ENCODE measurements around the genes MRPL54 and MPND.

DNA sequence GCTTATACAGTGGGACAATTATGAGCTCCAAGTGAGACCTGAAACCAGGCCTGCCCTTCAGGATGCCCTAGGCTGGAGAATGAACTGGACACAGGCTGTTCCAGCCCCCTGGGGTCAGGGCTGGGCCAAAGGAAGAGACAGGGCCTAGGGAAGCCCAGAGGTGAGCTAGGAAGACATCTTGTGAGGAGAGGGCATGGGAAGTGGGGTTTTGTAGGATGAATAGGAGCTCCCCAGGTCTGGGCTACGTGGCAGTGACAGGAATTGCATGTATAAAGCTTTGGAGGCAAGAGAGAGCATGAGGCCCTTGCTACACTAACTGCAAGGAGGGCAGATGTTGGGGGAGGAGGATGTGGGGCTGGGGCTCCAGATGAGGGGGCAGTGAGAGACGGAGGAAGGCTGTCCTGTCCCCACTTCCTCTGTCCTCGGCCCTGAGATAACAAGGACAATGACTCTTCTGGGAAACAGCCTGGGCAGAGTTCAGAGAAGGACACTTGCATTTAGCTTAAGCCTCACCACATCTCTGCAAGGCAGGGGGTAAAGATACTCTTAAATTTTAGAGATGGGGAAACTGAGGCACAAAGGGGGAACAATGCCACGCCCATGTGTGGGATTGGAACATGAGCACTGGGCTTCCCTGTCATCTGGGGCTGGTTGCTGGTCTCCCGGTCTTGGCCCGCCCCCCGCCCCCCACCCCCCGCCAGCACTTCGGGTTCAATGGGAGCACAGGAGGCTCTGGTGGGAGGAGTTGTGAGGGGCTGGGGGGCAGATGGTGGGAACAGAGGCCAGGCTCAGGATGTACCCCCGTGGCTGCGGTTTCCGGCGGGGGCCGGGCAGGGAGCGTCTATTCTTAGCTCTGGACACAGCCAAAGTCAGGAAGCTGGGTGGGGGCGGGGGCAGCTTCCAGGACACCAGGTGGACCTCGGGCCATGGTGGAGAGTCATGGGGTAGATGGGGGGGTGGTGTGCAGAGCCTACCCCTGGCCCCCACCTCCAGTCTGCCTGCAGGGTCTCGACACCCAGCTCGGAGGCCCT is 1.7 kb upstream of the TBXA2R start:
- RRBS: no CpG with 5 or more reads among the region's 19 CpGs

- RRBS: no CpG with 5 or more reads among the region's 15 CpGs
These were observed 7.0 kb upstream of the TBXA2R start for GRCh38 chr19:3613664-3614169.

GRCh38 chr19:3618248-3618832 is 8.2 kb downstream of the CACTIN start:
- RRBS: no CpG with 5 or more reads among the region's 29 CpGs

DNA sequence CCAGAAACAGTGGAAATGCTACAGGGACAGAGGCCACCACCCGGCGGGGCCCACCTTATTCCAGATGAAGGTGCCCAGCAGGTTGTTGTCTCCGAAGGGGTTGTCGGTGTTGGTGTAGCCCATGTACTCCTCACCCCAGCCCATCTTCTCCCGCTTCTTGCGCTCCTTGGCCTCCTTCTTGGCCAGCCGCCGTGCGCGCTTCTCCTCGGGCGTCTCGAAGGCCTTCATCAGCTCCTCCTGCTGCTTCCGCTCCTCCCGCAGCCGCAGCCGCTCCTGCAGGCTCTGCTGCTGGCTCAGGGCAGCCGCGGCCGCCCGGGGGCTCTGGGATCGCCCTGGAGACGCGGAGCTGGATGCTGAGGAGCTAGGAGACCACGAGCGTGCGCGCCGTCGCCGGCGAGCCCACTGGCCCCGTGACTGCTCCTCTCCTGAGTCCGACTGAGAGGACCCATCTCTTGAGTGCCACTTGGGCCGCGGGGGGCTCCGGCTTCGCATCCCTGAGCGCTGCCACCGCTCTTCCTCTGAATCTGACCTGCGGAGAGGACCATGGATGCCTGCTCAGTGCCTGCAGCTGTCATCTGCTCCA is 2.9 kb downstream of the CACTIN start:
- RRBS: 95% methylated on average over 12 of the region's 41 CpGs

DNA sequence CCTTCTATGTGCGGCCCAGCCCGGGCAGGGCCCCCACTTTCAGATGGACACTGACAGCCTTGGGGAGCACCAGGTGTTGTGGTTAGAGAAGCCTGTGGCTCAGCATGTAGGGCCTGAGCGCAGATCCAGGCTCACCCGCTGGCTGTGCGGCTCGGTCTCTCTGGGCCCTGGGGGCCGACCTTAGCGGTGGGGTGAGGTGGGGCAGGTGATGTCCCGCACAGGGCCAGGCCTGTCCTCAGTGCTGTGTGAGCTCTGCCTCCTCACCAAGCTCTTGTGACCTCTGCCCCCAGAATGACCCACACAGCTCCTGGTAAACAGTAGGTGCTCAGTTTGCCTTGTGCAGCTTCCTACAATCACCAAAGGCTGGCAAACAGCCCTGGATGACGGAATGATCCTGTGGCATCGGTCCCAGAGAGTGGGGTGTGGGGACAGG is 18.0 kb upstream of the CACTIN start:
- RRBS: 99% methylated on average over 2 of the region's 11 CpGs

GRCh38 chr19:3743541-3744171 is 17.8 kb downstream of the APBA3 start:
- RRBS: no CpG with 5 or more reads among the region's 10 CpGs

GRCh38 chr19:3762340-3763276 is at the start of gene MRPL54:
MRPL54 (plus strand) TSS chr19:3762682.
- RRBS: 2% methylated on average over 10 of the region's 45 CpGs

DNA sequence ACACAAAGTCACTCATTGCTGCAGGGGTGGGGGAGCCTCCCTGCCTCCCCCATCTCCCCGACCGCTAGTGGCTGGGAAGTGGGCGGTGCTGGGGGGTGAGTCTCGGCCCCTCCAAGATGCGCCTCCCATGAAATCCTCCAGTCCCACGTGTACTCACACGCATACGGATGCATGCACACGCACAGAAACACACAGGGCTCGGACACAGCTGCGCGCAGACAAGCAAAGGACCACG is 808 bp downstream of the MATK start:
- RRBS: no CpG with 5 or more reads among the region's 13 CpGs

DNA sequence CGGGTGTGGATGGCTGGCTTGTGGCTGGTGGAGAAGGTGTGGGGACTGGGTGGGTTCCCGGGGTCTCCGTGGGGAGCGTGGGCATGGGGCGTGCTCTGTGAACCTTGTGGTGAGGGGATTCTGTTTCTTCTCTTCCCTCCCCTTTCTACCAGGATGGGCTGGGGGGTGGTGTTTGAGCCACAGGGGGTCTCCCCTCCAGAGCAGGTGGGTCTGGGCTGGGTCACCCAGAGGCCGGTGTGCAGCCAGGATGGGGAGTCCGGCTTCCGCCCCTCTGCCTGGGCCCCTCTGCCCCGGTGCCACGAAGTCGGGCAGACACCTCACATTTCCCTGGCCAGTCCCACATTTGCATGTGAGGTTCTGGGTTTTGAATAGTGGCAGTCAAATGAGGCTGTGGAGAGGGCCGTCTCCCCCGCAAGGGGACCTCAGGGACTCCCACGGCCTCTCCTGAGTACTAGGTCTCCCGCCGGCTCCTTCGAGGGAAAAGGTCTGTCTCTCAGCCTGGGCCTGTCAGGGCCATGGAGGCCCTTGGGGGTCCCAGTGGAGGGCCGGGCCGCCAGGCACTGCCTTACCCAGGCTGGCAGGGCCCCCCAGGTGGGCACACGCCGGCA is 24.1 kb upstream of the MATK start:
- RRBS: 78% methylated on average over 8 of the region's 21 CpGs

DNA sequence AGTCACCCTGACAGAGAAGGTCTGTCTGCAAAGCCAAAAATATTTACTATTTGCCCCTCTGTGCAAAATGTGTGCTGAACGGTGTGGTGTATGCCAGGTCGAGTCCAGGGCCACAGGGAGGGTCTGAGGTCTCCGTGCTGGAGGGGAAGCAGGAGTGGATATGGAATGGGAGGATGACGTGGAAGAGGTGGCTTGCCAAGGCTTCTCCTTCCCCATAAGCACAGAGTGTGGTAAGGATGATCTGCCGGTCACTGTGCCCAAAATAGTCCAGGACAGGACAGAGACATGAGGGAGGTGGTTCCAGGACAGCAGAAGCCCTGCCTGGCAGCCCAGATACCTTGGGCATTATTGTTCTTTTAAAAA is 10.1 kb downstream of the NMRK2 start:
- RRBS: no CpG with 5 or more reads among the region's 5 CpGs

GRCh38 chr19:3975667-3976839 is 5.2 kb upstream of the DAPK3 start:
- RRBS: 89% methylated on average over 3 of the region's 50 CpGs

- RRBS: 74% methylated on average over 1 of the region's 50 CpGs
These were observed 6.6 kb upstream of the DAPK3 start for GRCh38 chr19:3977379-3978104.

DNA sequence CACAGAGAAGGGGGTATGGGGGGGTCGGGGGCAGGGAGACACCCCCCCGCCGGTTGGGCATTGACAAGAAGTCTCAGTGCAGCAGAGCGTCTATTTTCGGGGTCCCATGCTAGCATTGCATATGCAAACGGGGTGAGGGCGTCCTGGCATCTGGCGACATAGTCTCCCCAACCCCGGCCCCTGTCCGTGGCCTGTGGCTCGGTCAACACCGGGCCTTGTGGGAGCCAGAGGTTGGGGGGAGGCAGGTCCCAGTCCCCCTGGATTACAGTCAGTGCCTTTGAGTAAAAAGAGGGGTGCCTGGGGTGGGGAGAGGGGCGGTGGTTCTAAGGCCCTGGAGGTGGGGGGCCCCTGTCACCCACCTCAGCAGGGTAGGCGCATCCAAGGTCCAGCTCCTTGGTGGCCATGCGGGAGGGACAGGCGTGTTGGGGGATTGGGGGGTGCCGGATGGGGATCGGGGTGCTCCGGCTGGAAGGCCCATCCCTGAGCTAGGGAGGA is 21.1 kb downstream of the ZBTB7A start:
- RRBS: 96% methylated on average over 3 of the region's 19 CpGs

DNA sequence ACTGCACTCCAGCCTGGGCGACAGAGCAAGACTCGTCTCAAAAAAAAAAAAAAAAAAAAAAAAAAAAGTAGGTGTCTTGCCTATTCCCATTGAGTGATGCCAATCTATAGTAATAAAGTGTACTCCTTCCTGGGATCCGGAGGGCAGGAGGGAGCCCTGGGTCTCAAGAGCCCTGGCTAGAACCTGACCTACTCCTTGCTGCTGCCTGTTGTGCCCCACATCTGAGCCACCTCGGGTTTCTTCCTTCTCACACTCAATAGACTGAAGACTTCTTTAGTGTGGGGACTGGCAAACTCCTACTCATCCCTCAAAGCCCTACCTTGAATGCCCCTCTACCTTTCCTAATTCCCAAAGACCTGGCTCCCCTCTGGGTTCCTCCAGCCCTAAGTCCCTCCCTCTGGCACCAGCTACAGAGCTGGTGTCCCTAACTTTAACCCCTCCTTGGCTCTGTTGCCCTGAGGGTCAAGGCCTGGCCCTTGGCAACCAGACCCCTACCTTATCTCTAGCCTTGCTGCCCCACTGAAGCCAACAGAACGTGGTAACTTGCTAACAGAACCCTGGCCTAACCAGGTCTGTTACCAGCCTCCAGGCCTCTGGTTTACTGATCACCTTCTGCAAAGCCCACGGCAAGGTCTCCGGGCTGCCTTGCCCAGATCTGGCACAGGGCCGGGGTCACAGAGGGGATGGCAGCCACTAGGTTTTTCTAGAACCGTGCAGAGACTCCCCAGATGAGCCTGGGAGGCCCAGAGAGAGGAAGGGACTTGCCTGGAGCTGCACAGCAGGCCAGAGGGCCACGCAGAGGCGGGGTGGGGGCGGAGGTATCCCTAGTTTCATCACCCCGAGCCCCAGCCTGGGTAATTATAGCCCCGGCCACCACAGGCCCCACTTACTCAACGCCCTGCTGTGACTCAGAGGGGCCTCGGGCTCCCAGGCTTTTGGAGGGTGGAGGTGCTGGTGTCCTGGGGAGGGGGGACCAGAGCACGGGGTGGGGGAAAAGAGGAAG is 15.3 kb downstream of the ZBTB7A start:
- RRBS: no CpG with 5 or more reads among the region's 17 CpGs

- RRBS: 87% methylated on average over 3 of the region's 13 CpGs
These were observed 14.6 kb downstream of the ZBTB7A start for GRCh38 chr19:4052061-4052593.

GRCh38 chr19:4069316-4069638 is 2.6 kb upstream of the ZBTB7A start:
- RRBS: no CpG with 5 or more reads among the region's 8 CpGs

DNA sequence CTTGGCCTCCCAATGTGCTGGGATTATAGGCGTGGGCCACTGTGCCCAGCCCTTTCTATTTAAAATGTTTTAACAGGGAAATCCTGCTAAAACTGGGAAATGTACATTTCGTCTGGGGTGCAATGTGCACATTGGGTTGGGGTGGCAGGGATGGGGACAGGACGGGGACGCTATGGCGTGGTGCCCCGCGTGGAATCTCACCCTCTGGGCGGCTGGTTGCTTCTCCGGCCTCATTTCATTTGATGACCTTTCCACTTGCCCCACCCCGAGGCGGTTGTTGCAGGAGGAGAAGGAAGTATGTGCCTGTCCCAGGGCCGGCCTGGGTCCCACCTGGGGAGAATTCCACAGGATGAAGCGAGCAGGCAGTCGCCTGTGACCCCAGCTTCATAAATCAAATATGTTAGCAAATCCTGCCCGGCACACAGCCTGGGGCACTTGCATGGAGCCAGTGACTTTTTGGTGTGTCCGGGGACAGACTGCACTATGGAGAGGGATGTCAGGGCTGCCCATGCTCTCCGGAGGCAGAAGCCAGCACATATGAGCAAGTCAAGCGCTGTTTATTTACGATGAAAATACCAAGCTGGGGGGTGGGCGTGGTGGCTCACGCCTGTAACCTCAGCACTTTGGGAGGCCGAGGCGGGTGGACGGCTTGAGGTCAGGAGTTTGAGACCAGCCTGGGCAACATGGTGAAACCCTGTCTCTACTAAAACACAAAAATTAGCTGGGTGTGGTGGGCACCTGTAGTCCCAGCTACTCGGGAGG is 19.7 kb upstream of the ZBTB7A start:
- RRBS: 70% methylated on average over 3 of the region's 25 CpGs

GRCh38 chr19:4172446-4173163 is 9.8 kb downstream of the SIRT6 start:
- RRBS: 7% methylated on average over 6 of the region's 22 CpGs

- RRBS: no CpG with 5 or more reads among the region's 44 CpGs
These were observed 9.2 kb downstream of the STAP2 start for GRCh38 chr19:4329146-4330186.

GRCh38 chr19:4342915-4344010 is at the start of gene MPND:
MPND (plus strand) TSS chr19:4343562.
- RRBS: 2% methylated on average over 16 of the region's 110 CpGs